HTERT-HM (cell line): ENCODE data around the gene UBAP1.

DNA sequence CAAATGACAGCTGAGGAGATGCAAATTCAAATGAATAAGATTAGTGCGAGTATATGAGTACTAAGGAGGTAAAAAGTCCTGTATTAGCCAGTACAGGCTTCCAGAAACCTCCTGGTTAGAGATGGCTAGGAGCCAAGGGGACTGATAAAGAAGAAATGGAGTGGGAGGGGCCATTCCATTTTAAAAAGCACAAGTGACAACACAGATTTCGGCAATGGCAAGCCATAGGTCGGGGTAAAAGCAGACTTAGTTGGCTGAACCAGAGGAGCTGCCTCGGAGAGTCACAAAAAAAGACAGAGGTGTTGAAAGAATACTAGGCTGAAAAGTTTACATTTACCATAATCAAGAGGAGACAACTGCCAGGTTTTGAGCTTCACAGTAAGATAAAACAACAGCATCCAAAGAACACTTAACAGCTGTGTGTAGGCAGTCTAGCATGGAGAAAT is 9.1 kb downstream of the APTX start:
- RRBS = no CpG with 5 or more reads among the region's 4 CpGs

DNA sequence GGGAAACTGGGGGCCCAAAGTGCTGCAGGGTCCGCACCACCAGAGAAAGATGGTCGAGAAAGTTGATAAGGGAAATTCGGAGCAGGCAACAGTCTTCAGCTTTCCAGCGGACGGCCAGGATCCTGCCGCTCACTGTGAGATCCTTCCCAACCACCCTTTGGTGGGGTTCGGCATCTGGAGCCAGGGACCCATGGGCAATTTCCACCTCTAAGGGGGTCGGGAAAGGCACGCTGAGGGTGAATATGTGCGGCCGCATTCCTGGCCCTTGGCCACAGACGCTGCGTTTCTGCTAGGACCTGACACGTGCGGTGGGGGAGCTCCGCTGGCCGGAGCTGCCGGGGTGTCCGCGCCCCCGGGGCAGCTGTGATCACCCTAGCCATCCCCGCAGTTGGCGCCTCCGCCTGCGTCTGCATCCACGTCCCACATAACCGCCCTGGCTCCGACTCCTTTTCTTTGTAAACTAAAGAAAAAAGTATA is 5.3 kb upstream of the DNAJA1 start:
- RRBS = no CpG with 5 or more reads among the region's 28 CpGs

DNA sequence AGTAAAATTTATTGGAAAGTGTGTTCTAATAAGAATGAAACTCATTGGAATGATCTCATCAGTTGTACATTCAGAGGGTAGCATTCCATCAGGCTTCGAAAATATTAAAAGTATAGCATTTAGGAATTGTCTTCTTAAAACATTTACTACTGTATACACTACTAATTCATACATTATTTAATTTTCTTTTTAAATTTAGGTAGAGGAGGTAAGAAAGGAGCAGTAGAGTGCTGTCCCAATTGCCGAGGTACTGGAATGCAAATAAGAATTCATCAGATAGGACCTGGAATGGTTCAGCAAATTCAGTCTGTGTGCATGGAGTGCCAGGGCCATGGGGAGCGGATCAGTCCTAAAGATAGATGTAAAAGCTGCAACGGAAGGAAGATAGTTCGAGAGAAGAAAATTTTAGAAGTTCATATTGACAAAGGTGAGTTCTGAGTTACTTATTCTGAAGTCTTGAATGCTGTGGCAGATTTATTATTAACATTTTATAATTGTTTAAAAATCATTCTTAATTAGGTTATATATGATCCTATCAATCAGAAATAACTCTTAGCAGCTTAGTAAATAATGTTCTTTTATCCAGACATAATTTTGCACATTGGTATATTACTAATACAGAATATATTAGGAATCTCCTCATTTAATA is 5.3 kb downstream of the DNAJA1 start:
- RRBS = no CpG with 5 or more reads among the region's 5 CpGs

- RRBS = no CpG with 5 or more reads among the region's 8 CpGs
Measured at GRCh38 chr9:33041474-33042187, 16.6 kb downstream of the DNAJA1 start.

DNA sequence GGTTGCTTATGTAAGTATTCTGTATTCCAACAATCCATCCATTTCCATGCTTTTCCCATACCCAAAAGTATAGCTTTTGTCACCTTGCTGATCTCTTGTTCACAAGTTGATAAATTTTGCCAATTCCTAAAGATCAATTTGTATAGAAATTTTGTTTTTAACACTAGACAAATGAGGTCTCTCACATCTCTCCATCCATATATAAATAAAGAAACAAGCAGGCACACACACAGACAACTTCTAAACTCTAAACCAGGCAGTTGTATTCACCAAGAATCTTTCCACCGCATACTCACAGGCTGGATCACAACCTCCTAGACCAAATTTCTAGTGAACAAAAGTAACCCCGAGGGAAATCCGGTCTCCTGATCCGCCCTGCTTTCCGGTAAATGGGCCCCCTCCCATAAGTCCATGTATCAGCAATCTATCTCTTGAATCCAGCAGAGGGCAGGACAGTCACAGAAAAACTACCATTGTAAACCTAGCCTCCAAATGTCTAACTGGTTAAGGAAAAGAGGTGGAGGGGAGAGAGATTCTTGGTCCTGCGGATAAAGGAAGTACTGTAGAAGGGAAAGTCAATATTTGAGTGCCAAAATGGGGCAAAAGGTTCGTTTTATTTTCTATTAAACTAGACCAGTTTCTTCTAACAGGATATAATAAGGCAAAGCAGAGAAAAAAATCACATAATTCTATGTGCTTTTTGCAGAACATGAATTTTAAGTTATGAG is 4.7 kb upstream of the SMU1 start:
- RRBS = no CpG with 5 or more reads among the region's 7 CpGs

DNA sequence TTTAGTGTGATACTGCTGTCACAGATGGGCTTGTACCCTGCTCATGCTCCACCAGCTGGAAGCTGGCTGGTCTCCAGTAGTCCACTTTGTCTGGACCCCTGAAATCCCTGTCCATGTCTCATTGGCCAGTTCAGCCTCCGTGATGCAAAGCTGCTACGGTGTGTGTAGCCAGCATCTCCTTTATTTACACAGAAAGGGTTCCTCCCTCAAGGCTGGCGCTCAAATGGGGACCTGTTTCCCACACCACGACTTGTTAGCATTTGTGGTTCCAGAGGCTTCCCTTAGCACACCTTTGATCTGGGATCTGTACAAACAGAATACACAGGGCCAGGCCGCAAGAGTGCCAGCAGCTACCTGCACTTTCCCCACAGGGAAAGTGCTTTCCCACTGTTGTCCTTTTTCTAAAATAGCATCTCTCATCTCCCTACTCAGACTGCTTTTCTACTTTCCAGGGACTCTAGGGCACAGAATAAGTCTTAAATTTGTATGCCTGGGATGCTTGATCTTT is 5.7 kb upstream of the SMU1 start:
- RRBS = no CpG with 5 or more reads among the region's 5 CpGs

DNA sequence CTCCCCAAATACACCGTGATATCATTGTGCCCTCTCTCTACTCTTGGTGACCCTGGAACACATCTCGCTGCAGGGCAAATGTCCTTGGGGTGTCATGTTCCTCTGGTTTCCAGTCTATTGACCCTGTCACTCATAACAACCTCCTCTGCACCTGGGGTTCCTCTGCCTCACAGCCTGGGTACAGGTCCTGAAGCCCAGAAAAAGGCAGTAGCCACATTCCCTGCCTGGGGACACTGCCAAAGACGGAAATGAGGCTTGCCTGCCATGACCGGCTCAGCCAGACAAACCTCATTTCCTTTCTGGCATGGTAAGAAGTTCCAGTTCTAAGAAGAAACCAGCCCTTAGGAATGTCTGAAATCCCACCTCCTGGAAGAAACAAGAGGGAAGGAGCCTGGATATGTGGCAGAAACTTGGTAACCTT is 30.5 kb upstream of the SMU1 start:
- RRBS = no CpG with 5 or more reads among the region's 4 CpGs

GRCh38 chr9:33111813-33112578 is 35.5 kb upstream of the SMU1 start:
- RRBS = no CpG with 5 or more reads among the region's 7 CpGs

- RRBS = no CpG with 5 or more reads among the region's 11 CpGs
Measured at GRCh38 chr9:33154858-33155888, 12.0 kb downstream of the B4GALT1 start.

DNA sequence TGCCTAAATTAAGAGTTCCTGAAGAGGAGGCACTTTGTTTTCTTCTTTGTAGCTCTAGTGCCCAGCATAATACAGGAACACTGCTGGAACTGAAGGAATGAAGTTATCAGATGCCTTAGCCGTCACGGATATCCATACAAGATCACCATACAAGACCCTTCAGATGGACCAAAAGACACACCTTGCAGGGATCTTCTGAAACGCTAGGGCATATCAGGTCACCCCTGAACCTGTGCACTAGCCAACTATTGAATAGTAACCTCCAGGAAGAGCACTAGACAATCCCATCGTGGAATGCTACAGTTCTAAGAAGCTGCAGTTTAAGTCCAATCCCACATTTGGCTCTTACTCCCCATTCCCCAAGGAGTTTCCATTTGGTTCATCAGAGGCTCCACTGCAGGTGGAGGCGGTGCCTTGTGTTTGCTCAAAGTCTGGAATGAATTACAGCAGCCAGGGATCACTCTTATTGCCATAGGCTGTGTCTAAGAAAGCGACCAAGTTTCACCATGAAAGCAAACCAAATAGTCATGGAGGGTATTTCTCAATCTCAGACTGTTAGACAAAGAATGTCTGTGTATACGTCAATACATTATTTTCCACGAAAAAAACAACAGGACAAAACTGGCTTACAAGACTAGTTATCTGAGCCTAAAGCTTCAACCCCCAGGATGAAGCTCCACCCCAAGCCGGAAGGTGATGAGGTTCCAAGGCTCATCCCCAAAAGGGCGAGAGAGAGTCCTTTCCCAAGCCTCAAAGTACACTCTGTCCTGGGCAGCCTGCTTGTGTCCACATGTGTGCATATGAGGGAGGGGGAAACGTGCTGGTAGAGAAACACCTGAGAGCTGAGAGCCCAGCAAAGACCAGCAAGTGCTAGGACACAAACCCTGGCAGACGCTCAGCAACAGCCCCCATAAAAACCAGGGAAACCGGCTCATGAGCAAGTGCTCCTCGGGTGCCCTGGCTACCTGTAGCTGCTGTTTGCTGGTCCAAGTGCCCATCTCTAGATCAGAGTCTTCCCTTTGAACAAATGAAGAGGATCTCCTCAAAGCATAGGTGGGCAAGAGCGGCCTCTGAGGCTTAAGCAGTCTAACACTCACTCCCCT is 4.4 kb downstream of the B4GALT1 start:
- RRBS = no CpG with 5 or more reads among the region's 15 CpGs

GRCh38 chr9:33288477-33289007 is 1.8 kb upstream of the NFX1 start:
- RRBS = 11% methylated on average over 1 of the region's 8 CpGs

DNA sequence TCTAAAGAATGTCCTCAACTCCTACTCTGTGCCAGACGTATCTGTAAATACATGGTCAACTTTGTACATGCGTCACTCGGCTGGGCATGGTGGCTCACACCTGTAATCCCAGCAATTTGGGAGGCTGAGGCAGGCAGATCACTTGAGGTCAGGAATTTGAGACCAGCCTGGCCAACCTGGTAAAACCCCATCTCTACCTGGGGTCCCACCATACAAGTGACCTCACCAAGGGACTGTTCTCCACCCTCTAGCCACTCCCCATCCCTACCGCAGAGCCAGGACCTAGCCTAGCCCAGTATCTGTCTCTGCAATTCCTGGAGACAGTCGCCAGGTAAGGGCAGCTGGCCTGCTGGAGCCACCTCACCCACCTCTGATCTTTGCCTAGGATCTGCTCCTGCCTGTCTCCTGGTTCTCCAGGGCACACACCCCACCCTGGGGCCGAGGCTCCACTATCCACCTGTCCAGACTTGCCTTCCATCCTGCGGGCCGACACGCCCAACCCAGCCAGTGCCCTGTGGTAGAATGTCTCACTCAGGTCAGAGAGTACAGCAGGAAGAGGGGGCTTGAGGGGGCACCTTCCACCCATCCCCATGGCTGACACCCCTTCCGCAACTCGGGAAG is 15.6 kb upstream of the AQP7 start:
- RRBS = no CpG with 5 or more reads among the region's 11 CpGs

GRCh38 chr9:33434413-33435075 is 12.8 kb downstream of the AQP3 start:
- RRBS = no CpG with 5 or more reads among the region's 15 CpGs

DNA sequence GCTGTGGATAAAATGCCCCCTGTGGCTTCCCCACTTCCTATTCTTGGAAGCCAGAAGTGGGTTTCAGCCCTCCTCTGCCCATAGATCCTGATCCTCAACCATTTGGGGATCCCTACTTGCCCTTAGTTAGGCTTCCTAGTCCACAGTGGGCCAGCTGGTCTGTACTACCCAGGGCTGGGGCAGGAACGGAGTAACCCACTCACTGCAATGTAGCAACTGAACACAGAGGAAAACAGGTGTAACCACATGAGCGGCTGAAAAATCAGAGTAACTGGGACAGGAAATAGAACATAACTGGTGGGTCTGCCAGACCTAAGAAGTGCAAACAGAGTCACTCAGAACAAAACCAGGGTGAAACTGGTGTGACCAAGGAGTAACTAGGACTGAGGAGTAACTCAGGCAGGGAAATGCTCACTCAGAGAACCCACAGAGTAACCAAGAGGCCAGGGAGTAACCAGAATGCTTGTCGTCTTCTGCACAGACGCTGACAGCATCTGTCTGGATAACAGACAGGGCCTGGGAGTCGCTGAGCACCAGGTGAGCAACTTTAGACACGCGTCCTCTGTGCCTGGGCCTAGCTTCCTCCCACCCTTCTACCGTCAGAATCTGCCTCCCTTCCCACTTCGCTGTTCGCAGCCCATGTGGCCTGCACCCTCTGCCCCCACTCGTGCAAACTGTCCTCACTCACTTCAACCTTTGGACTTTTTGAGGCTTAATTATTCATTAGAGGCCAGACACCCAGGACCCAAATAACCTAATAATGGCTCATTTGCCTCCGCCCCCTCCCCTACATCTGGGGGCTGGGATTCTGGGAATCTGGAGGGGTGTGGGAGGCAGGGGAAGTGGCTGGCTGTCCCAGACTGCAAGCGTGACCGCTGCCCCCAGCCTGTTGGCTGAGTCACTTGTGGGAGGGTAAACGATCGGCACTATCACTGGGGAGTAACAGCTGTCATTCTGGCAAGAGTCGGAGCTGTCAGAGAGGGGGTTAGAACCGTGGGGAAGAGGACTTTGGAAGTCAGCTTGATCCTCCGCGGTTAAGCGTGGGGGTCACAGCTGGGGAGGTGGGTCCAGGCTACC is 797 bp downstream of the AQP3 start:
- RRBS = no CpG with 5 or more reads among the region's 21 CpGs

- RRBS = no CpG with 5 or more reads among the region's 10 CpGs
Measured at GRCh38 chr9:33867928-33868751, 51.2 kb downstream of the UBE2R2 start.

- RRBS = no CpG with 5 or more reads among the region's 9 CpGs
Measured at GRCh38 chr9:33918929-33920158, 102.4 kb downstream of the UBE2R2 start.

GRCh38 chr9:33971458-33972172 is 77.1 kb downstream of the UBAP2 start:
- RRBS = no CpG with 5 or more reads among the region's 2 CpGs

- RRBS = 3% methylated on average over 19 of the region's 55 CpGs
Measured at GRCh38 chr9:34178735-34179706, at the start of gene UBAP1. Gene UBAP1, plus strand, starts transcription at chr9:34179043.

DNA sequence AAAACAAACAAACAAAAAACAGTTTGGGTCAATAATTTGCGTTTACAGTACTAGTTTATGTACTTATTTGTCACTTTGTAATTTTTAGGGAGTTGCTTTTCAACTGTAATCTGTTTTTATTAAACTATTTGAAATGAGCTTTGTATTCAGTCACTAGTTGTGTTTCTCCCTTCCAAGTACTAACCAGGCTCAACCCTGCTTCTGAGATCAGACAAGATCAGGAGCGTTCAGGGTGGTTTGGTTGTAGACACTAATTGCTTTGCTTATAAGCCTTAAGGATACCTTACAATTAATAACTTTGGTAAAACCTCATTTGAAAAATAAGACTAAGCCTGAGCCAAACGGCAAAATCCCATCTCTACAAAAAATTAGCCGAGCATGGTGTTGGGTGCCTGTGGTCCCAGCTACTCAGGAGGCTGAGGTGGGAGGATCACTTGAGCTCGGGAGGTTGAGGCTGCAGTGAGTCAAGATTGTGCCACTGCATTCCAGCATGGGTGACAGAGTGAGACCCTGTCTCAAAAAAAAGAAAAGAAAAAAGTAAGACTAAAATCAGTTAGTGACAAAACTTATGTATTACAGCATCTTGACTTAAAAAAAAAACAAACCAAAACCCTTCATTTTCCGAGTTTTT is 27.3 kb downstream of the UBAP1 start:
- RRBS = no CpG with 5 or more reads among the region's 6 CpGs